Pericardium fibroblast (primary cell): ENCODE measurements around the gene FRRS1L.

DNA sequence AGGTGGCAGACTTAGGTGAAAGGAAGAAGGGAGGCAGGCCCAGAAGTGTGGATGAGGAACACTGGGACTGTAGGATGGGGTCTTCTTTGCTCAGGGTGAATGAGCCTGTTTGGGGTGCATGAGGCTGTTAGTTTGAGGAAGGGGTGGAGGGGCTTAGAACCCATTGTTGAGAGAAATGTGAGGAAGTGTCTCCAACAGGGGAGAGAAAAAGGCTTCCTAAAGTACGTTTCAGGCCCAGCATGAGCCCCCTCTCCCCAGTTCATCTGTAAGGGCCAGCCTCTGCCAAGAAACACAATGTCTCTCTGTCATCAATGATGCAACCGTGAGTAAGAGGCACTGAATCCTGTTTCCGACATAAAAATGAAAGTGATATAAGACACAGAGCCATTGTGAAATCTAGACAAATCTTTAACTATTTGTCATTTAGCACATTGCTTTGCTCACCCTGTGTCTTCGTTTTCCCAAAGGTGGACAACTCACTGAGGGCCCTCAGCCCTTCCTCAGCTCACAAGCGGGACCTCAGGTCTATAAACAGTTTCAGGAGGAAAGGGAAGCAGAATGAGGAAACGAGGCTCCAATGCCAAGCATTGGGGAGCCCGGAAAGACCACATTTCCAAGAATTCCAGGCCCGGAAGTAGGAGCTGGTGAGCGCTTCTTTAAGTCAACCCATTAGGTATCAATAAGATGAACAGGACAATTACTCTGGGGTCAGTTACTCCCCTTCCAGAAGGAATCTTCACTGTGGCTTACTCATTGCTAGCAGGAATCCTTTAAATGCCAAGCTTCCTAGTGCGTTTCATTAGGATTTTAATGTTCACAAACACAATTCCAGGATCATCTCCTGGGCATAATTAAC is 58.9 kb upstream of the KLF4 start:
- RAMPAGE, long total RNA: no peak

DNA sequence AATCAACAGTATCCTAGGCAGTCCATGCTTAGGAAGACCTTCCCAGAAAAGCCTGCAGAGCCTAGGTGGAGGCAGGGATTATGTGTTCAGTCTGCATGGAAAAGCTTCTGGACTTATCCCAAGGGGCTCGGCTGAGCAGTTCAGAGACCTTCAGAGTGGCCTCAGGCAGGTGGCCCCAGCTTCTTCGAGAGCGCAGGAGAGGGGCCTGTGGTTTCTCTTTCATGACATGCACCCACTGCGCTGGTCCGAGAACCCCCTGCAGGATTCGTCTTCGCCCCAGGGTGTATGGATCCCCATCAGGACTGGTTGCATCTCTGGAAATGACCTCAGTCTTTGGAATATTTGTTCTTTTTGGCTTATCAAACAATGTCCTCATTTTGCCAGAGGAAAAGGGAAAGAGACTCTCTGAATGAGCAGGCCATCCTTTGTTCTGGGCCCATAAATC is 177.8 kb upstream of the KLF4 start:
- RAMPAGE, long total RNA: no peak

GRCh38 chr9:107667823-107668202 is 178.2 kb upstream of the KLF4 start:
- RAMPAGE, long total RNA: no peak

GRCh38 chr9:108704159-108704730 is 151.5 kb downstream of the ACTL7B start:
- RAMPAGE, long total RNA: no peak

DNA sequence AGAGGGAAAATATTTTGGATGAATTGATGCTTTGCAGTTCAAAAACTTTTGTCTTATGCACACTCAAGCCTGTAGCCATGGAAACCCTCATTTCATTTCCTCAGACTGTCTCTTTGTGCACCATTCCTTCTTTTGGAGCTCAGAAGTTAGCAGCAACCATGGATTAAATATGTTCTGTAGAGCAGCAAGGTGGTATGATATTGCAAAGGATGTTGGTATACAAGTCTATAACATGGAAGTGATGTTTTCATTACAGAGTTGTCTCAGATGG is 145.7 kb downstream of the ACTL7B start:
- RAMPAGE, long total RNA: no peak

DNA sequence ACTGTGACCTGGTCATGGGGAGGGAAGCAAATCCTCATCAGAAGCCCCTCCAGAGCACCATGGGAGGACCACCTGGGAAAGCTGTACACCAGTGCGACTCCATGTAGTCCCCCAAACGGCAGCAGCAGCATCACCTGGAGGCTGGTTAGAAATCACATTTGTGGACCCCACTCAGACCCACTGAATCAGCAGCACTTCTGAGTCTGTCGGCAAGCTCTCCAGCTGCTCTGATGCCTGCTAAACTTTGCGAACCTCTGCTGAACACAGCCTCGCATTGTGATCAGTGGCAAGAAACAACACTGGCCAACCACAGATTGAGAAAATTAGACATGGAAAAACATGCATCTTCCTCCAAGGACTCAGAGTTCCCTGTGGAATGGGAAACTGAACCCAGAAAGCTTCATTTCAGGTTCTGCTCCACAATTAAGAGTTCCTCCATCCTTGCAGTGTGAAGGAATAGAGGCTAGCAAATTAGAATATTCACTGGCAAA is 100.2 kb downstream of the ACTL7B start:
- RAMPAGE, long total RNA: no peak

- RAMPAGE, long total RNA: no peak
Observed at GRCh38 chr9:108963356-108963854, 29.2 kb downstream of the ABITRAM start.

DNA sequence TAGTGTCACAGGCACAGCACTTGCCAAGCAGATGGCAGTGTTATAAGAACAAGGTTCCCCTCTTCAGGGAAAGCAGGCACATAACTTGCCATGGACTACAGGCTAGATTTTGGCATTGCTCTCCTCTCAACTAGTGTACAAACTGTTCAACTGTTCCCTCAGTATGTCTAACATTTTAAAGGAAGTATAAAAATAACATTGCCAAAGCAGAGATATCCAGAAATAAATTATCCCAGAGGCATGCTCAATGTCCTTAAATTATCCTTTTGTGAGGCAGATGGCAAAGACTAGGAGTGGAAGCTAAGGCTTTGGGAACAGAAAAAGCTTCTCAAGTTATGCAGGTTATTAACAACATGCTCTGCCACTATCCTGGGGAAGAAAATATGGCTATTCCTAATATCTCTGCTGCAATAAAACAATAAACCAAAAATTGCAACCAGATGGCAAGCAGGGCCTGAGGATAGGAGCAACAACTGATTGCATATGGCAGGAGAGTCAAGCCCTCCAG is 33.9 kb downstream of the ABITRAM start:
- RAMPAGE, long total RNA: no peak

GRCh38 chr9:109011954-109013001 is 1.0 kb downstream of the CTNNAL1 start:
- RAMPAGE, long total RNA: no peak

DNA sequence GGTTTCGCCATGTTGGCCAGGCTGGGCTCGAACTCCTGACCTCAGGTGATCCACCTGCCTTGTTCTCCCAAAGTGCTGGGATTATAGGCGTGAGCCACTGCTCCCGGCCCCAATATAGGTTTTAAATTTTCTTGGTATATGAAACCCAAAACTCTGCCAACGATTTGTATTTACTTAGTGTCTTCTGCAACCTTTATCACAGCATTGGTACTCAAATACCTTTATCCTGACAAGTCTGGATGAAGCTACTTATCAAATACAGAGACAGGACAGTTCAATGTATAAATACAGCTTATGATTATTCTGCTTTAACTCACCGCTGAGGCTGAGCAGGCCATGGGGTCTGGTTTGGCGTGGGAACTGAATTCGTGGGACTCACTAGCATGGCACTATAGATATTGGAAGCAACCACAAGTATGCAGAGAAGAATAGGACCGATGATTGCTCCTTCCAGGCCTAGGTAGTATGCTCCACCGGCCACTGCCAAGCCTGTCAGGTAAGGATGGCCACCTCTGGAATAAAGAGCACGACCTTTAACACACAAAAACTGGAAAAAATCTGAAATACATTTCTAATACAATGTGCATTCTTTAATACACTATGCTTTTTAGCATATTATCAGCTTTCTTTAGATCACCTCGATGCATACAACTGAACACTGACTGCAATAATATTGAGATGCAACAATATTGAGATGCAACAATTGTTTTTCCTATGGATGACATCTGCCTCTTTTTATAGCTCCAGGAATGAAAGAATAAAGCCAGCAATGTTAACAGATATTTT is 19.9 kb upstream of the CTNNAL1 start:
- RAMPAGE, long total RNA: no peak

DNA sequence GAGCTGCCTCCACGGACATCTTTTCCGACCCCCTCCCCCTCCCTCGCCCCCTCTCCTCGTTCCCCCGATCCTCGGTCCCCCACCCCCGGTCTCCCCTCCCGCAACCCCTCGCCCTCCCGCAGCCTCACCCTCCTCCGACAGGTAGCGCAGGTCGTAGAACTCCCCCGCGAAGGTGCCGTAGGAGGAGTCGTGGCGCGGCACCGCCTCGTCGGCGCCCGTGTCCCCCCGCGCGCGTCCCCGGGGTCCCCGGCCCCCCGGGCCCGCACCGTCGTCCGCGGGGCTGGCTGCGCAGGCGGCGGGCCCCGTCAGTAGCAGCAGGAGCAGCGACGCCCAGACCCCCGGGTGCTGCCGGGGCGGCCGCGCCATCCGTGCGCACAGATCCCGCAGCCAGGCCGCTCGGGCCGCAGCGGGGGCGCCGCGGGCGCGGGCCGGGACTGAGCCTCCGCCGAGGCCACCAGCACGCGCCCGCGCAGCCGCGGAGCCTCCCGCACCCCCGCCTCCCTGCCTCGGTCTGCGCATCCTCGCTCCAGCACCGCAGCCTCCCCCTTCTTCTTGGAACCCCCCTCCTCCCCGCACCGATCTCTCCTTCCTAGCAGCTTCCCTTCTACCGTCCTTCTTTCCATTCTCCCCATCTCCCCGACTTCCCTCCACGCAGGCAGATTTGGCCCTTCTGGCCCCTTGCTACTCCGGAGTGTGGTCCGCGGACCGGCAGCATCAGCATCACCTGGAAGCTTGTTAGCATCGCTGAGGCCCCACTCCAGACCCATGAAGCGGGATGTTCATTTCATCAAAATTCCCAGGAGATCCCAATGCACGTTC is at the start of gene FRRS1L:
Gene FRRS1L (minus strand): TSS at position 477 of the 819 bp plus-strand sequence.
- RAMPAGE, long total RNA: no peak

- RAMPAGE, long total RNA: no peak
Observed at GRCh38 chr9:109346464-109346789, 25.6 kb upstream of the EPB41L4B start.

GRCh38 chr9:109428522-109429172 is 69.5 kb downstream of the PTPN3 start:
- RAMPAGE, long total RNA: no peak

GRCh38 chr9:109447662-109448370 is 50.3 kb downstream of the PTPN3 start:
- RAMPAGE, long total RNA: no peak

- RAMPAGE, long total RNA: no peak
Observed at GRCh38 chr9:109770884-109771654, 8.9 kb upstream of the PALM2AKAP2 start.

DNA sequence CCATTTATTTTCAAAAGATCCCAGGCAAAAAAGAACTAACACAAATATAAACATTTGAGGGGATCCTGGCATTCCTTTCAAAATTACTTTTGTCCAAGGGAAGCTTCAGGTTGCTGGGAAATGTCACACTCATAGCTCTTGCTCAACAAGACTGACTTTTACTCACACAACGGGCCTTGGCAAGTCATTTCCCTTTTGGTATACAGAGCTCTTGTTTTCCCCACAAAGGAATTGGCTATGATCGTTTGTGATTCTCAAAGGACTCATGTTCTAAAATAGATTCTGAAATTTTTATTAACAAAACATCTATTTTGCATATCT is 4.5 kb upstream of the PALM2AKAP2 start:
- RAMPAGE, long total RNA: no peak

DNA sequence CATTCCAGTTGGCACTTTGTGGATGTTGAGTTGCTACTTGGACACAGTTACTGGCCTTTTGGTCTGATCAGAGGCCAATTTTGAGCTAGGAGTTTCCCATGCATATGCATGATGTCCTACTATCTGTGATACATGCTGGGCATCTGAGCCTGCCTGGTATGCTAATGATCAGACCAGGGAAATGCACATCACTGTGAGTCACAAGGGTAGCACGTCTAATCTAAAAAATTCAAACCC is 37.1 kb downstream of the PALM2AKAP2 start:
- RAMPAGE, long total RNA: no peak

GRCh38 chr9:109817826-109818218 is 37.8 kb downstream of the PALM2AKAP2 start:
- RAMPAGE, long total RNA: no peak

- RAMPAGE, long total RNA: no peak
Observed at GRCh38 chr9:109861426-109861681, 81.4 kb downstream of the PALM2AKAP2 start.

- RAMPAGE, long total RNA: no peak
Observed at GRCh38 chr9:109868635-109869186, 88.7 kb downstream of the PALM2AKAP2 start.